ENCODE data around the gene ZNF676.

DNA sequence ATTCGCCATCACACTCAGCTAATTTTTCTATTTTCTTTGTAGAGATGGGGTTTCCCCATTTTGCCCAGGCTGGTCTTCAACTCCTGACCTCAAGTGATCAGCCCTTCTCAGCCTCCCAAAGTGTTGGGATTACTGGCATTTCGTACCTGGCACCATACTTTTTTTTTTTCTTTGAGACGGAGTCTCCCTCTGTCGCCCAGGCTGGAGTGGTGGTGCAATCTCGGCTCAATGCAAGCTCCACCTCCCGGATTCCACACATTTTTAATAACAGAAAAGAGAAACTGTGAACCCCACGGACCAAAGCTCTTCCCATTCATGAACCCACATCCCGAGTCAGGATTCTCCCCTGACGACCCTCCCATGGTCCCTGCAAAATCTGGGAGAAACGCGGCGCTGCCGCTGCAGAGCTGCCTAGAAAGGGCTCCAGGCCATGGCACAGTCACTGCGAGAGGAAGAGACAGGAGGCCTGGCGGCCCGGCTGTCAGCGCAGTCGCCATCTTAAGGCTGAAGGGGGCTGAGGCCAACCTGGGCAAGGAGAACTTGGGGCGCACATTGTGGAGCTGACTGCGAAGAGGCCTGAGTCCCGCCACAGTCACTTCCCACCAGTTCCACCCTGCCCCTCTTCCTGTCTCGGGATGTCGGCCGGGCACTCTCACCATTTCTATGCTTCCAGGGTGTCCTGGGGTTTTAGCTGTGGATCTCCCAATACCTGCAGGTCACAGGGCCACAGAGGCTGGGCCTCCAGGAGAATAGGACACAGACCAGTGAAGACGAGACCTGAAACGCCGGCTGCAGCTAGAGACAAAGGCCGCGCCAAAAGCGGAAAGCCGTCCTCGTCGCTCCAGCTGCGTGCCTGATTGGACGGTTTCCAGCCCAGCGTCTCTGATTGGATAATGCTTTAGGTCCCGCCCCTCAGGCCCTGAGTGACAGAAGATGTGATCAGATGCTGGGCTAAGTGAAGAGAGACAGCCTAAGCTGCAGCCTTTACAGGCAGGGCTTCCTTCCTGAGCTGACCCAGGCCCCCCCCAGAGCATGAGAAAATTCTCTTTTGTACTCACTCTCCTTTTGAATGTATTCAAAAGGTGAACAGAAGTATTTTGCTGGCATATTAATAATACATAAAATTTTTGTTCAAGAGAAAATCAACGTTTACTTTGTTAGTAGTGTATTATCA lies 71.0 kb downstream of the ZNF486 start:
- PRO-cap, result bidirectional peak, plus-strand start at position 954 of the sequence, minus-strand start at position 809 of the sequence

GRCh38 chr19:20284473-20284722 lies 117.4 kb downstream of the ZNF486 start:
- PRO-cap, result no peak

DNA sequence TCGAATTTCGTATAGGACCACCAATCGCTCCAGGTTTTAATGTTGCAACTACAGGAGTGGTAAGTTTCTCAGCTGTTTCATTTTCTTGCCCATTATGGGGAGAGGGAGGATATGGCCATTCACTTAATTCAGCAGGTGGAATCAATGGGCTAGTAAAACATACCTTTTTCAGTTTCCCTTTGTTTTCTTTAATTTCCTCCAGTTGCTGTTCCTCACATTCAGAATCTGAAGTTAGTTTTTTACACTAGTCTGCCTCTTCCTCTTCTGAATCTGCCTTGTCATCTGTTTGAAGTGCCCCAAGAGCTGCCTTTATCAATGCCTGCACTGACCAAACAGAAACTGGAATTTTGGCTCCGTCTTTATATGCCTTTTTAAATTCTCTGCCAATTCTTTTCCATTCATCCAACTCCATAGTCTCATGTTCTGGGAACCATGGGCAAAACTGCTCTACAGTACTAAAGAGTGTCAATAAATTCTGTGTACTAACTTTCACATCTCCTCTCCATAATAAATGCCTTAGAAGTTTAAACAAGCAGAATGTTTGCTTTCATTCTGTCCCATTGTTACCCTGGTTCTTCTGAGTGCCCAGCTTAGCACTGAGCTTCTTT lies 154.1 kb downstream of the ZNF486 start:
- PRO-cap, result no peak

GRCh38 chr19:21087798-21088306 lies 5.8 kb downstream of the ZNF714 start:
- PRO-cap, result no peak

GRCh38 chr19:21282354-21282967 lies 46.7 kb downstream of the ZNF708 start:
- PRO-cap, result no peak

DNA sequence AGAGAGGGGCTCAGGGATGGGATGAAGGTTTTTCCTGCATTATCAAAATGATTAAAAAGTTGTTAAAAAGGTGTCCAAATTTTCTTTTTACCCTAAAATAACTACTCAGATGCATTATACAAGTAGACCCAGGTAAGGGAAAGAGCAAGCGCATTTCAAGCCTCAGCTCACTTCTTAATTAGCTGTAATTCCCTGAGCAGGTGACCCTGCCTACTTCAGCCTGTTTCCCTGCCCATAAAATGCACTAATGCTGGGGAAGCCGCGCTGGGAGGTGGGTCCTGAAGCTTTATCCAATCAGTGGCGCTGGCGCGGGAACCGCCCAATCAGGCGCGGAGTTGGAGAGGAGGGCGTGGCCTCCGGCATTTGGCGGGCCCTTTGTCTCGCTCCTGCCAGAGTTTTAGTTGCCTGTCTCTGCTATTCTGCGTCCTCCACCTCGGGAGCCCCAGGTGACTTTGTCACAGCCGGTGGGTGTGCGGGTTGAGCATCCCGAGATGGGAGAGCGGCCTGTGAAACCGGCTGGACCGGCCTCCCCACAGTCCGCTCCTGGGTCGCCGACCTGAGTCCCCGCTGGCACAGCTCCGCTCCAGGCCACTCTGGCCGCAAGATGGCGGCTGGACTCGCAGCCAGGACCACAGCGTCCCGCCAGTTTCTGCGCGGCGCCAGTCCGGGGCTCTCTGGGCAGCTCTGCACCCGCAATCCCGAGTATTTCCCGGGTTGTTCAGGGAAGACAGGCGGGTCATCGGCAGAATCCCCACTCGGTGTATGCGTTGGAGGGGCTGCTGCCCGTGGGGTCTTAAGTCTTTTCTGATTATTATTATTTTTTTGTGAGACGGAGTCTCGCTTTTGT lies 30.7 kb upstream of the ZNF429 start:
- PRO-cap, result no peak

DNA sequence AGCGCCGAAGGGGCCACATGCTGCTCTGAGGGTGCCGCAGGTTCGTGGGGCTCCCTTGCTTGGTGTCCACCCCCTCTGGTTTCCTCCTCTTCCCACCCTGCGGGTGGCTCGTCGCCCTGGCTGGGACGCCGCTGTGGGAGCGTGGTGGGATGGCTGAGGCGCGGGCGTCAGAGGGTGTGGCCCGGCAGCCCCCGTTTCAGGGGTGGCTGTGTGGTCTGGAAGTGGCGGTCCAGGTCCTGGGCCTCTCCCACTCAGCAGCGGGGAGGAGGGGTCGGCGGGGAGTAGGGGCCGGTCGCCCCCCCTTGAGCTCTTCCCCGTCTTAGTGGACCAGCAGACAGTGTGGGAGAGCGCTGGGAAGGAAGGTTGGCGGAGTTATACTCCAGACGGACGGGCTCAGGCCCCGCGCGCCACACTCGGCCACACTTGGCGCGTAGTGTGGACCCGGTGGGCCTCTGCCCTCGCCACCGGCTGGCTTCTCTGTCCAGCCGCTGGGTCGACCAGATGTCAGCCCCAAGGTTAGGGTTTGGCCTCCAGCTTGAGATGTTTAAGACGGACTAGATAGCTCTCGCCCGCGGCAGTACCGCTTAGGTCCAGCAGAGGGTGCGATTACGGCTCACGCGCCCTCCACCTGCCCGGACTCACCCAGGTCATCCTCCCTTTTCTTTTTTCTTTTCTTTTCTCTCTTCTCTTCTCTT lies 21.8 kb upstream of the ZNF429 start:
- PRO-cap, result no peak

DNA sequence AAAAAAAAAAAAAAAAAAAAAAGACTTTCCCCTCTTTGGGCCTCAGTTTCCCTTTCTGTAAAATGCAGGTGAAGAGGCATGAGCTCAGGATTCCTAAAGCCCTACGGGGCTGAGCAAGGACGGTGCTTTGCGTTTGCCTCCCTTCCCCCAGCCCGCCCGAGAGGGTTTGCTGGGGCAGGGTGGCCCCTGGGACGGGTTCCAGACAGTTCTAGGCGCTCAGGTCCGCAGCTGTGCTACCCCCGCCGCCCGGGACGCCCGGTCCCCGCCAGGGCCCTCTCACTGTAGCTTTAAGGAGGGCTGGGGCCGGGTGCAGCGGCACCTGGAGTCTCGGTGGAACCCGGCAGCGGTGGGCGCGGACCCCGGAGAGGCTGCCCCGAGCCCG lies 80.8 kb downstream of the ZNF429 start:
- PRO-cap, result no peak

- PRO-cap, result no peak
These were observed 95.4 kb downstream of the ZNF429 start for GRCh38 chr19:21600743-21601176.

DNA sequence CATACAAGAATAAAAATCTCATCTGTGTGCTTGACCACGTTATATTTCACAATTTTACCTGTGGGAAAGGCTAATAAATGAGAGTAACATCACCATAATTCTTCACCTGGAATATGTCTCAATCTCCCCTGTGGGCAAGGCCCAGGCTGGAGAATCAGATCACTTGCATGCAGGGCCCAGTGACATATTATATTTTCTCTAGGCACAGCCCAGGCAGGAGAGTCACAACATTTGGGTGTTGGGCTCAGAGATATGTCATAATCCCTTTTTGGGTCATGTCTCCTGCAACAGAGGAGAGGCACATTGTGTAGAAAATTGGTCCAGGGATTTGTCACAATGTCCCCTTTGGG lies 17.8 kb upstream of the ZNF208 start:
- PRO-cap, result no peak

- PRO-cap, result no peak
These were observed at the start of gene ZNF676 for GRCh38 chr19:22196469-22196976. ZNF676 (minus strand) TSS chr19:22196951.

DNA sequence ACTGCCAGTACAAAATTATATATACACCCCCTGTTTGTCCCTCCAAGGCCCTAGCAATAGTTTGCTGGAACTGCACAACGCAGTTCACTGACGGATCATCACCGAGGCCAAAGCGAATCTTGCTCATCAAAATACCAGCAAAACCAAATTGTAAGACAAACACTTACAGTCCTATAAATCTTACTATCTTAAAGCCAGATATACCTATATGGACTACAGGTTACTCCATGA lies 104.4 kb upstream of the ZNF492 start:
- PRO-cap, result no peak

GRCh38 chr19:22596093-22596541 lies 38.0 kb upstream of the ZNF492 start:
- PRO-cap, result unidirectional peak, plus-strand start at chr19:22596275

DNA sequence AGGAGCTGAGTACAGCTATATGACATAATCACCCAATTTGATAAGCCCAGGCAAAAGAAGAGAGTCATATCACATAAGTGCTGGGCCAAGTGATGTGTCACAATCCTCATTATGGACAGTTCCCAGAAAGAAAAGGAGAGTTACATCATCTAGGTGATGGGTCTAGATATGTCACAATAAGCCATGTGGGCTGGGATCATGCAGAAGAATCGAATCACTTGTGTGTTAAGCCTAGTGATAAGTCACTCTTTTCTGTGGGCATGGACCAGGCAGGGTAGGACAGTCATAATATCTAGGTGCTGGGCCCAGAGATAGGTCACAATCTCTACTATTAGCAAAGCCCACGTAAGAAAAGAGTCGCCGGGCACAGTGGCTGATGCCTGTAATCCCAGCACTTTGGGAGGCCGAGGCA lies 14.1 kb upstream of the ZNF724 start:
- PRO-cap, result no peak

DNA sequence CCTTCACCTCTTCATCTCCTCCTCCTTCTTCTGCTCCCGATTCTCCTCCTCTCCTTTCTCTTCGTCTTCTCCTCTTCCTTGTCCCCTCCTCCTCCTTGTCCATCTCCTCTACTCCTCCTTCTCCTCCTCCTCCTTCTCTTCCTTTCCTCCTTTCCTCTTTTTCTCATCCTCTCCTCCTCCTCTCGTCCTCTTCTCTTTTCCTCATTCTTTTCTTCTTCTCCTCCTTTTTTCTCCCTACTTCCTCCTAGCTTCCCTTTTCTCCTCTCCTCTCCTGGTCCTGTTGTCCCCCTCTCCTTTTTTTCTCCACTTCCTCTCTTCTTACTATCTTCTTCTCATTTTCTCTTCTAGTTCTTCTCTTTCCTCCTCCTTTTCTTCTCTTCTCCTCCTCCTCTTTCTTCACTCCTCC lies 71.3 kb downstream of the ZNF91 start:
- PRO-cap, result no peak

- PRO-cap, result no peak
These were observed 2.1 kb downstream of the ZNF91 start for GRCh38 chr19:23393104-23393606.

DNA sequence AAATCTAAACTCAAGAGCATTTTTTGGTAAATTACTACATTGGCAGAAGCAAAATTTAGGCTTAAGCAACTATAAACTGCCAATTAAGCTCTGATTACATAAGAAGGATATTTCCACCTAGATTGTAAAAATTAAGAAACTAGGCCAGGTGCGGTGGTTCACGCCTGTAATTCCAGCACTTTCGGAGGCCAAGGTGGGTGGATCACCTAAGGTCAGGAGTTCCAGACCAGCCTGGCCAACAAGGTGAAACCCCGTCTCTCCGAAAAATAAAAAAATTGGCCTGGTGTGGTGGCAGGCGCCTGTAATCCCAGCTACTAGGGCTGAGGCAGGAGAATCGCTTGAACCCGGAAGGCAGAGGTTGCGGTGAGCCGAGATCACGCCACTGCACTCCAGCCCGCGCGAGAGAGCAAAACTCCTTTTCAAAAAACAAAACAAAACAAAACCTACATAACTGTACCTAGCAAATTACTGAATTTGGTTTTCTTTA lies 921 bp downstream of the ZNF91 start:
- PRO-cap, result bidirectional peak, plus-strand start at position 435 of the sequence, minus-strand start at position 340 of the sequence

DNA sequence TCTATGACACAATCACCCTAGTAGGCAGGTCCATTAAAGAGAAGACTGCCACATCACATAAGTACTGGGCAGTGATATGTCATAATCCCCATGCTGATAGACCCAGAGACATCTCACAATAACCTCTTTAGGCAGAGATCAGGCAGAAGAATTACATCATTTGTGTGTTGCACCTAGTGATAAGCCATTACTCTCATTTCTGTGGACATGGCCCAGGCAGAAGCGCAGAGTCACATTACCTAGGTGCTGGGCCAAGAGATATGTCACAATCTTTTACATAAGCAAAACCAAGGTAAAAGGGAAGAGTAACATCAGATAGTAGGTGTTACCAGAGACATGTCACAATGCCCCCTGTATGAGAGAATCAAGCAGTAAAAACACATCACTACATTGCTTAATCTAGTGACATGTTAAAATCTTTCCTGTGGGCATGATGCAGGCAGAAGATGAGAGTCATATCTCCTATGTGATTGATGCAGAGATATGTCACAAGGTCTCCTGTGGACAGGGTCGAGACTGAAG lies 72.0 kb downstream of the ZNF726 start:
- PRO-cap, result no peak

GRCh38 chr19:27793013-27793820 lies 1419.7 kb downstream of the UQCRFS1 start:
- PRO-cap, result unidirectional peak, minus-strand start at chr19:27793665

DNA sequence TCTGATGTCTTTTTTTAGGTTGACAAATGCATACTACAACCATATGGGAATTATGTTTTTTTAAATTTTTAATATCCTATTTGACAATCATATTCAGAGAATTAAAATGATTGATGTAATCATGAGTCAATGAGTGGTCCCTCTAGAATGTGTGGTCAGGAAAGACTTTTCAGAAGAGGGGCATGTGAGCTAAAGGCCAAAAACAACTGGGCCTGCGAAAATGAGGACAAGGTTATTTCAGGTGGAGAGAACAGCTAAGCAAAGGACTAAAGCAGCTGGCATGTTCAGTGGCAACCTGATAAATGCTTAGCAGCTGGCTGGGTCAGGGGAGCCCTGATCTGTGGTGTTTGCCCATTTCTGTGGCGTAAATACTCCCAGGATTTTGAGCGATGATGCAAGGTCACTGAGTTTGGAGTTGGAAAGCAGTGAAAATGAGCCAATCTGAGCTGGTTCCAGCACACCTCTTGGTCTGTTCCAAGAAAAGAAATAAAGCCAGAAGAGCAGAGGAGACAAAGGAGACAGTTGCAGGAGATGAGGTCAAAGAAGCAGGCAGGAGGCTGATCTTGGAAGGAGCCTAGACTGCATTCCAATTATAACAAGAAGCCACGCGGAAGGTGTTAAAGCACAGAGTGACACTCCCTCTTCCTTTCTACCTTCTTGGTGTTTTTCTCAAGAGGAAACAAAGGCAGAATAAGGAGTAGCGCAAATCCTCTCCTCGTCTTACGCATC lies 704.3 kb downstream of the UQCRFS1 start:
- PRO-cap, result no peak

Data from natural killer cell (primary cell).